LNCaP clone FGC (cell line): ENCODE results near the genes AFF3 and LONRF2.

DNA sequence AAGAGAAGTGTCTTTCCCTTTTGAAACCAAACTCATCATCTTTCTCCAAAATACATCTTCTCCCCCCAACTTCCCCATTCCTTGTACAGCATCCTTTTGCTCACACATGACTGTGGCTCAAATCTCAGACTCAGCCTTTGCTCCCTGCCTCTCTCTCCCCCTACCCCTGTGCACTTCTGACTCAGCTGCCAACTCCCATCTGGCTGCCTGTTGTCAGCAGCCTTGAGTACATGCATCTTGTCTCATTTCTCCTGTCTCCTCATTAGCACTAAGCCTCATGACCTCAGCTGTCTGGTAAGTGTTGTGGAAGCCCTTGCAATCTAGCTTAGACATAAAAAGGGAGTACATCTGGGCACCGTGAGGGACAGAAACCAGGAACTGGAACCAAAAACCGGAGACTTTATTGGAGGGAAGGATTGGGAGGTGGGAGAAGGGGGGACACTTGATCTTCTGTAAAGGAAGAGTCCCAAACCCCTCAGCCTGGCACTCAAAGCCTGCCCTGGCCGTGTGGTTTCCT is 18.2 kb upstream of the MGAT4A start:
- RRBS, 2 experiments = no CpG with 5 or more reads among the region's 3 CpGs

- RRBS, 2 experiments = no CpG with 5 or more reads among the region's 6 CpGs
These were observed 909 bp downstream of the CRACDL start for GRCh38 chr2:98935155-98935477.

- RRBS, 2 experiments = no CpG with 5 or more reads among the region's 7 CpGs
These were observed 26.4 kb downstream of the EIF5B start for GRCh38 chr2:99363448-99364121.

GRCh38 chr2:99371431-99371815 is 34.2 kb downstream of the EIF5B start:
- RRBS, 2 experiments = no CpG with 5 or more reads among the region's 5 CpGs

GRCh38 chr2:100069797-100070547 is 72.4 kb downstream of the AFF3 start:
- RRBS, 2 experiments = no CpG with 5 or more reads among the region's 6 CpGs

DNA sequence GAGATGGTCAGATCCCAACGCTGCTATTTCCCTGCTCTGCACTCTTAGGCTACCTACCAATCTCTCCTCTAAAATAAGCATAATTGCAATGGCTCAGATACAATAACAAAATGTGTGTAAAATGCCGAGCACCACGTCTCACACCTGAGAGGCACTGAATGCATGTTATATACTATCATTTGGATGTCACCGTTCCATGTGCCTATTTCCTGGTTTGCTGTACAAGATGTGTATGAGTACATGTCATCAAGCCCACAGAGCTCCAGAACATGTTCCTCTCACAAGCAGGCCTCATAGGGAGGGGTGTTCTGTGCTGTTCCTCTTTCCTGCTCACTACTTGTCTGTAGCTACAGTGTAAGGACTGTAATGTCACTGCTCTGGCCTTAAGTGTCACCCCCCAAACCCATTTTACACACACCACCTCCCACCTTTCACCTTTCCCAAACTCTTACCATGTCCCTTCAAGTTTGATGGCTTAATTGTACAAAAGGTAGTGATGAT is 1.9 kb downstream of the AFF3 start:
- RRBS, 2 experiments = no CpG with 5 or more reads among the region's 4 CpGs

GRCh38 chr2:100142436-100142941 is at the start of gene AFF3:
Gene AFF3 (minus strand): TSS chr2:100142590.
- RRBS, 2 experiments = no CpG with 5 or more reads among the region's 9 CpGs

GRCh38 chr2:100197505-100198046 is 55.2 kb upstream of the AFF3 start:
- RRBS, 2 experiments = no CpG with 5 or more reads among the region's 10 CpGs

DNA sequence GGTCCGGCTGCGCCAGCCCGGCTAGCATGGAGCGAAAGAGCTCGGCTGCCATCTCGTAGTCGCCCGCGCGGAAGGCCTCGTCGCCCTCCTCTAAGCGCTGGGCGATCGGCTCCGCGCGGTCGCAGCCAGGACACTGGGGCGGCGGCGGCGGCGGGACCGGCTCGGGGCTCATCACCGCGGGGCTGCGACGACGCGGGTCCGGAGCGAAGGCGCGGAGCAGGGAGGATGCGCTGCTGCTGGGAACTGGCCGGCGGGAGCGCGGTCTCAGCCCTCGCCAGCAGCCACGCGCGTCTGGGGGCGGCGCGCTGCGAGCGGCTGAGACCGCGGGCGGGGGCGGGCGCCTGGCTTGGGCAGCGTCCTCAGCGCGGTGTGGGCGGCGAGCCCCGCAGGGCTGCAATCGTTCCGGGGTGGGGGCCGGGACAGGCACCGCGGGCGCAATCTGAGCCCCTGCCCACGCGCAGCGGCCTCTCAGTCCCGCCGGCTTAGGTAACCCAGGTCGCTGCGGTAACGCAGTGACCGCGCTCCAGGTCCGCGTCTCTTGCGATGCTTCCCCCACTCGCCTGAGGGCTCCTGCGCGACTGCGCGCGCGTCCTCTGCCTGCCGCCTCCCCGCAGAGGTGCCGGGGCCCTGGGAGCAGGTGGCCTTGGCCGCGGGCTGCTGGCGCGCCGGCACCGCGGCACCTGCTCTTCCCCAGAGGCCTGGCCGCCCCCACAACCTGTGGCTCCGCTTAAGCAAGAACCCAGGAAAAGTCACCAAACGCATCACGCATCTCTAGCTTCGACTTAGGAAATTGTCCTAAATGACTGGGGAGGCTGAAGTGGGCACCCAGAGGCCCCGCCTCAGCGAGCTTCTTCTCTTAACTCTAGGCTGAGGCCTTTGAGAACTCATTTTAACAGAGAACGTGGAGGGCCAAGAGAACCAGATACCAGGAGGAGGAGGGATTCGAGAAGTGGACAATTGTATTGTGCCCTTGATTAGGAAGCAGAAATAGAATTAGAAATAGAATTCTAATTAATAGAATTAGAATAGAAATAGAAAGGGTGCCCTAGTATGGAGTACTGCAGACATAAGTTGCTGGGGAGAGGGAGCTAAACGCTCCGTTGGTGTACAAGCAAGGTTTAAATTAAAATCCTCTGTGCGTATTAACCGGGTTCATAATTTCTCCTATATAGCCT is at the start of gene LONRF2:
TSS of gene LONRF2 (minus strand) at position 580 of the 1,175 bp plus-strand sequence.
- RRBS, 2 experiments = 3% methylated on average over 29 of the region's 110 CpGs

DNA sequence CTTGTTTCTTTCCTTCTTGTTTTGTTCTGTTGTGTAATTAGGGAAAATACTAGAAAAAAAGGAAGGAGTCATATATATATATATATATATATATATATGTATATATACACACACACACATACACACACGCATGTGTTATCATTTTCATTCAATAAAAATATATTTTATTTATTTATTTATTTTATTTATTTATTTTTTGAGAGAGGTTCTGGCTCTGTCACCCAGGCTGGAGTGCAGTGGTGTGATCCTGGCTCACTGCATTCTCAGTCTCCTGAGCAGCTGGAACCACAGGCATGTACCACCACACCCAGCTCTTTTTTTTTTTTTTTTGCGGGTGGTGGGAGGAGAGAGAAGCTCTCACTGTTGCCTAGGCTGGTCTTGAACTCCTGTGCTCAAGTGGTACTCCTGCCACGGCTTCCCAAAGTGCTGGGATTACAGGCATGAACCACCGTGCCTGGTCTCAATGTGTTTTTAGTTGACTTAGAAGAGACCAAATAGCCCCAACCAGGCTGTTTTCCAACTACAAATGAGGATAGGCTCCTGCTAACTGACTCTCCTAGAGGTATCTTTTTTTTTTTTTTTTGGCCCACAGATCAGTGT is 80.6 kb downstream of the PDCL3 start:
- RRBS, 2 experiments = no CpG with 5 or more reads among the region's 4 CpGs

GRCh38 chr2:100851292-100851948 is 31.5 kb downstream of the NPAS2 start:
- RRBS, 2 experiments = no CpG with 5 or more reads among the region's 7 CpGs

DNA sequence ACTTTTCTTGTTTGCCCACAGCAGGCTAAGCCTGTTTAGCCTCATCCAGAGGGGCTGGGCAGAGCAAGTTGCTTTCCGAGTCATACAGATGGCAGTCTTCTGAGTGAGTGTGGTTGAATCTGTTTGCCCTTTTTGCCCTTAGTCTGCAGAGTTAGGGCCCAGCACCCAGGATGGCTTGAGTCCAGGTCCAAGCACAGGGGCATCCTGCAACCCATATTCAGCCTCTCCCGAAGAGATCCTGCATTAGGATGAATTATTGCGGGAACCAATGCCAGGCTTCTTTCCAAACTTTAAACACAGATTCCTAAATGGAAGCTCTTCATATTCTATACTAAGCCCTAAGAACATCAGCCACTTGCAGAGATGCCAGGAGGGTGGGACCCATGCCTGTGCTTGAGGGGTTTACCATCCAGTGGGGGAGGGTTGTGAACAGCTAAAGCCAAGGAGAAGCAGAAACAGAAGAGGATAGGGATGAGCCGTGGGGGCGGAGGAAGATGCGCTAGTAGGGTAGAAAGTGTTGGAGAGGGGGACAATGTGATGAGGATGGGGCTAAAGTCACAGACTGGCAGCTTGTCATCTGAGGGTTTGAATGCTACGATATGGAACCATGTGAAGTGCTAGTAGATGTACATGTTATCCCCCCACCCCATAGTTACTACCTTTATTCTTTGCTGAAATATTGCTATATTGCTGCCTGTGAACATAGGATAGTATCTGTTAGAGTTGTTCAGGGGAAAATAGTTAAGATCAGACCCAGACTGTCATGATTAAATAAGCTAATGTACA is 68.2 kb downstream of the NPAS2 start:
- RRBS, 2 experiments = no CpG with 5 or more reads among the region's 7 CpGs

GRCh38 chr2:100957939-100958520 is 44.1 kb upstream of the RPL31 start:
- RRBS, 2 experiments = no CpG with 5 or more reads among the region's 15 CpGs

- RRBS, 2 experiments = no CpG with 5 or more reads among the region's 6 CpGs
These were observed 36.6 kb upstream of the RPL31 start for GRCh38 chr2:100965403-100966033.

- RRBS, 2 experiments = no CpG with 5 or more reads among the region's 18 CpGs
These were observed 24.3 kb downstream of the RPL31 start for GRCh38 chr2:101026046-101027101.

DNA sequence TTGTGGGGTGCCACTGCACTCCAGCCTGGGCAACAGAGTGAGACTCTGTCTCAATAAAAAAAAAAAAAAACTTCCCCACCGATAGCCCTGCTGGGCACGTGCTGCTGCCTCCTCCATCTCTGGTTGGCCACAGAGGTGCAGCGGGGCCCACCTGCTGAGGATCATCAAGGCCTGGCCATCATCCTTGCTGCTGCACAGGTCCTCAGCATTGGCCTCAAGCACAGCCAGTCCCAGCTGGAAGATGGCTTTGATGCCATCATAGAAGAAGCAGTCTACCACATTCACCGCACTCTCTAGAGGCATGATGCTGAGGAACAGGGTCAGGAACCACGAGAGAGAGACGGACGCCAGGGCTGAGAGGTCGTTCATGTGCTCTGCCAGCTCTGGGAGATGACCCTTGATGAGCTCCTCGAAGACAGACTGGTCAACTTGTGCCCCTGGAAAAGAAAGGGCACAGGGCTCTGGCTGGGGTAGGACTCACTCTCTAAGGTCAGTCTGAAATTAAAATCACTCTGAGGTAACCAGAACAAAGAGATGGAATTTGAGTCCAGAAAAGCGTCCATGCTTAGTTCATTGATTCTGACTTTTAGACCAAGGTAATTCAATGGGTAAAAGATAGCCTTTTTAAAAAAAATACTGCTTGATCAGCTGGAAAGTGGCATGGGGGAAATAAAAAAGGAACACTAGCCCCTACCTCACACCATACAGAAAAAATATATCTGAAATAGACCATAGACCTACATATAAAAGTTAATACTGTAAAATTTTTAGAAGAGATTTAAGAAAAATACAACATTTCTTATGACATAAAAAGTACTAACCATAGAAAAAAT is 27.5 kb downstream of the RPL31 start:
- RRBS, 2 experiments = no CpG with 5 or more reads among the region's 10 CpGs

DNA sequence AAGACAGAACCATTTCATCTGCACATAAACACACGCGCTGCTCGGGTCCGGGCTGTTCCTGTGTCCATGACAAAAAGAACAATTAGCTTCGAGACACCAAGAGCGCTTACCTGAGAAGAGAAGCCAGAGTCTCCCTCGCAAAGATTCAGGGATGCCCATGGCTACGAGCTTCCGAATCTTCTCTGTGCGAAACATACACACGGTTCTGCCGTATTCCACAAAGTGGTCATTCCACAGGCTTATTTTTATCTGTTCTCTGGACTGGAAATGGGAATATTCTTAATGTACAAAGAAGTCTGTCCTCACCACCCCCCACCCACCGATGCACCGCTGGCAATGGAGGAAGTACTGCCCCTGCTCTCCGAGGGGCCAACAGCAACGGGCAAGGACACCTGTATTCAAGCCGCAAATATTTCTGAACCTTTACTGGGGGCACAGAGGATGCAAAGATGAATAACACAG is 33.9 kb downstream of the RPL31 start:
- RRBS, 2 experiments = no CpG with 5 or more reads among the region's 17 CpGs

GRCh38 chr2:101111740-101112384 is 39.3 kb downstream of the TBC1D8 start:
- RRBS, 2 experiments = no CpG with 5 or more reads among the region's 3 CpGs

DNA sequence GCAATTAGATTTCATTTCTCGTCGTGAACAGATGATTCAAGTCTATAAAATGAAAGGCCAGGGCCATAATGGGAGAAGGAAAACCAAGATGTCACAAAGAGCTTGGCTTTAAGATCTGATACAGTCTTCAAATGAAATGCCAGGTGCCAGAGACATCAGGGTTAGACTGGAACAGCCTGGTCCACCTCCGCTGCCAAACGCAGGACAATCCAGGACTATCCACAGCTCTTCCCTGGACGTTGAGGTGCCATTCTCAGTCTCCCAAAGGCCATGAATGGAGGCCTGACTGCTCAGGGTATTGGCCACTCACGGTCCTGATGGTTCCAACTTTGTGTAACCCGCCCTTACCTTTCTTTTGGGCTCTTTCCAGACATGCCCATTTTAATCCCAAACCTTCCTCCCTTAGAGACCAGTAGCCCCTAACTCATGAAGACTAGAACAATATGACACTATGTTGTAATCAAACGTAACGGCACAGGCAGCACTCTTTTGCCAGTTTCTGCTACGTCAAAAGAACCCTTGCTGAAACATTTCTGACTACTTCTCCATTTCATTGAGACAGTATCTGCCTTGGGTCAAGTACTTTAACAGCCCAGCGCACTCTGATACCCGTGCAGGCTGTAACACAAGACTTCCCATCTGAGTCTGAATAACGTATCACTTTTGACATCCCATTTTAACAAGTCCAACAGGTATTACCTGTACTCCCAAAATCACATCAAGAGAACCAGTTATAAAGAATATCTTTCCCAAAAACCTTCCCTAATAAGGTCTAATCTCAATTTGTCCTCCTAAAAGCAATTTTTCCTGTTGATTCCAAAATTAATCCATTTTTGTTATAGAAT is 38.6 kb downstream of the TBC1D8 start:
- RRBS, 2 experiments = no CpG with 5 or more reads among the region's 13 CpGs

DNA sequence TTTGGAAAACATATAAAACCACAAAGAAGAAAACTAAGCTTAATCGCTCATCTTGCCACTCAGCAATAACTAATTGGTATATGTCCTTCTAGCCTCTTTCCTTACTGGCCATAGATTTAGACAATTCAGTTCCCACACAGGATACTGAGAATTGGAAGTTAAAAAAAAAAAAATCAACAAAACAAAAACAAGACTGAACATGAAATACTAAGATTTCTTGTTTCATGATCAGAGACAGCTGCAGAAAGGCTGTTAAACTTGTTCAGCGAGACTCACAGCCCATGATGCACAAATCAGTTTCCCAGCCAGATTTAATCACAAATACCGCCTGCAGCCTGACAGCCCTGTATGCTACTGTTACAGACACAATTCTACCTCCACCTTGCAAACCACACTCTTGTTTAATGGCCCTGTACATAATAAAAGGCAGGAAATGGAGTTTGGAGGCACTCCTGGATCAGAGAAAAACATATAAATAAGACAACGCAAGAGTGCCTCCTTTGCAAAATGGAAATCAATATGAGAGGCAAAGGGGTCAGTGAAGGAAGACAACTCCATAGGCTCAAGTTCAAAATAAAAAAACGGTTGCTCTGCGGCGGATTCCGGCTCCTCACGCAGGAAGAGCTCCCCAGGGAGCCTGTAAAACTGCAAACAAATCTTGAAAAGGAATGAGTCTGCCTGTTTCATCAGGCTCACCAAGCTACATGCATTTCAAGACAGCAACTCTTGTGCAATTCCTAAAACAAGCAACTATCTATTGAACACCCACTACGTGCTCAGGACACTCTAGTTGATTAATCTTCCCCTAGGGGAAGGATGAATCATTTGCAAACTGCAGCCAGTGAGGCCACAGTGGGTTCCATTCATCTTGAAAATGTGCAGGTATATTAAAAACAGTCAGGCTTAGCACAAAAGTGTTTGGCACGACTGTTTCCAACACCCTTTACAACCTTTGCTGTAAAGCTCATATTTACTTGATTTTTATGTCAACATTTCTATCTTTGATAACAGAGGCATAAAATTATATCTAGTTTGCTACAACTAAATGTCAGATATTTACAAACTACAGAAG is 37.6 kb downstream of the TBC1D8 start:
- RRBS, 2 experiments = no CpG with 5 or more reads among the region's 11 CpGs